ENCODE measurements around a stretch of chr20.

- PRO-cap, result no peak
Observed at GRCh38 chr20:51493306-51493666, 49.2 kb downstream of the NFATC2 start.

- PRO-cap, result bidirectional peak, plus-strand start at chr20:51631623, minus-strand start at chr20:51631455
Observed at GRCh38 chr20:51630924-51632201, 88.8 kb upstream of the NFATC2 start.

DNA sequence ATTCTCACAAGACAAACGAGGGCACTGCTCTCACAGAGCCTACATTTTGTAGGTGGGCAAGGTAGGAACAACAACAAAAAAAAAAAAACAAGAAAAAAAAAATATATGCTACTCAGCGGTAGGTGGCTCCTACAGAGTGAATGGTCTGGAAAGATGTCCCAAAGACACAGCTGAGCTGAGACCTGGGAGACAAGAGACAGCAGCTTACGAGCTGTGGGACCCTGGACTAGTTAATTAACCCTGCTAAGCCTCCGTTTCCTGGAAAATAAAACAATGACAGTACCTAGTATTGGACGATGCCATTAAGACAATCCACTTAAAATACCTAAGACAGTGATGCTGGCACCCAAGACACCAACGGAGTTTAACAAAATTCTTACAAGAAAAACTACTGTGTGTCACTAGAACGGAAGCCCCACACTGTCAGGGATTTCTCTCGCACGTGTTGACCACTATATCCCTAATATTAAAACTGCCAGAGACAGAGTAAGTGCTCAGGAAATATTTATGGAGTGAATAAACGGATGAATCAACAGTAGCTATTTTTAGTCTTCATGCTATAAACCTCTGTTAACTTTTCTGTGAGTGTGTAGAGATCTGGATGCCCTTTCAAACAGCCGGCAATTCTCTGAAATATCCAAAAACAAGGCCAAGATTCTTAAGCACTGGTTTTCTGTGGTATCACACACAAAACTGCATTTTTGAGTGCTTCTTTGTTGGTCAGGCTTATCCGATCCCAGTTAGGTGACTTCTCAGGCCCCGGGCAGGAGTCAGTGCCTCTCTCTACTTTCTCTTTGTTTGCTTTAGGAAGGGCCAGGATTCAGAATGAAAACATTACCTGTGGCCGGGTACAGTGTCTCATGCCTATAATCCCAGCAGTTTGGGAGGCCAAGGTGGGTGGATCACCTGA lies 16.0 kb downstream of the ATP9A start:
- PRO-cap, result no peak

DNA sequence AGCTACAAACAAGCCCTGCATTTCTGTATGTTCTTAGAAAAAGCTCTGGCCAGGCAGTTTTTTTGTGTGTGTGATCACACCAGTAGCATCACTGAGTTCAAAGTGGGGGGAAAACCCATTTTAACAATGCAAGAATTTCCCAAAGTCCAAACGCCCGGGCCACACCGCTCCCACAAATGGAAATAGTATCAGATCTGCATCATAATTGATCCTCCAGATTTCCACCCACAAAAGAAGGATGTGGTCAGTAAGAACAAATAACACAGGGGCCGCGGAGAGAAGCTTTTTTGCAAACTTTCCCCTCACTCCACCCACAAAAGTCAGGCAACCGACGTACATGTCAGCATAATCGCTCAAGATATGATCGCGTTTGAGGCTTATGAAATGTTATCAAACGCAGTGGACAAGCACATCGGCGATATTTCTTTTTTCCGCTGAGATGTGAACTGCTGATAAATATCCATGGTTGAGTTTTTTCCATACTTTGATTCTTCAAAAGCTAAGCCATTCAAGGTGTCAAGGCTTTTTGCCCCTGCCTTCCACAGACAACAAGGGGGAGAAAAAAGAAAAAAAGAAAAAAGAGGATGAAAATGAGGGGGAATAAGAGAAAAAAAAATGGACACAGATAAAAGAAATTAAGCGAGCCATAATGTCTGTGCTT lies 143.6 kb downstream of the ZFP64 start:
- PRO-cap, result no peak

DNA sequence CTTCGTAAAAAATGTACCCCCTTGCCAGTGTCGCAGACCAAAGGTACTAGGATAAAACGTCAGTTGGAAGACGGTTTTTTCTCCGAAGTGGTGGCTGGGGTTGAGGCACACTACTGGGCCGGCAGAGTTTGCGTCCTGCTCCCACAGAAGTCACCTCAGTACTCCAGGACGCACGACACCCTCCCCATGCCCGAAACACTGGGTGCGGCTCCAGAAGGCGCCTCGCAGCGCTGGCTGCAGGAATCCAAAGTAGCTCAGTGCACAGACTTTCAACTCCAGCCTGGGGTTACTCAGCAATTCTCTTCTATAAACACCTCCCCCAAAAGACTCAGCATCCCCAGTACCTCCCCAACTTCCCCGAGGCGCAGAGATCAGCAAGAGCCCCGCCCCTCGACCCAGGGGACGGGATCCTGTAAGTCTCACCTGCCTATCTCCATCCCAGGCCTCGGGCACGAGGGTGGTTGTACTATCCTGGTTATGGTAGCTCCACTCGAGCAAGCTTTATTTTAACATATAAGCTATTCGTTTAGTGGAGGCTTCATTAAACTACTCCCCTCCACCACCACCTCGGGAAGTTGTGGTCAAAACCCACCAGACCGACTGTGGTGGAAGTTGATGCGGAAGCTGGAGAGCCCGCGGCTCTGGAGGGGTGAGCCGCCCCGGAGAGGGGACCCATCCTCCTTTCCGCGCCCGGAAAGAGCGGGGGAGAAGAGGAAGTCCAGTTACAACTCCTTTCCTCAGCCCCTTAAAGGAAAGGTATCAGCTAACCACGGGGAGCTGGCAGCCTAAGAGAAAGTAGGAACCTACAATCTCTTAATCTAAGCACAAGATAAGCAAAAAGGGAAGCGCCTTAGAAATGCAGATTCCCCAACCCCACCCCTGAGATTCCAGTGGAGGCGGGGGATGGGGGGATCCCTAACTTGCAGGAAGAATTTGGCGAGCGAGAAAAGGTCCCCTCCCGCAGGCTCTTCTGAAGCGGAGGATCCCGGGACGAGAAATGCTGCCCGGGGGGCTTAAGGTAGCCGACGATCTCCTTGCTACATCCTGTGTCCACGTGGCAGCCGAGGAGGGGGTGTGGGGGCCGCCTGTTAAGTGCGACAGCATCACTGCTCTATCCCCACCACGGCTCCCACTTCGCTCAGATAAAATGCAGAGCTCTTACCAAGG lies 87.8 kb downstream of the ZFP64 start:
- PRO-cap, result no peak

DNA sequence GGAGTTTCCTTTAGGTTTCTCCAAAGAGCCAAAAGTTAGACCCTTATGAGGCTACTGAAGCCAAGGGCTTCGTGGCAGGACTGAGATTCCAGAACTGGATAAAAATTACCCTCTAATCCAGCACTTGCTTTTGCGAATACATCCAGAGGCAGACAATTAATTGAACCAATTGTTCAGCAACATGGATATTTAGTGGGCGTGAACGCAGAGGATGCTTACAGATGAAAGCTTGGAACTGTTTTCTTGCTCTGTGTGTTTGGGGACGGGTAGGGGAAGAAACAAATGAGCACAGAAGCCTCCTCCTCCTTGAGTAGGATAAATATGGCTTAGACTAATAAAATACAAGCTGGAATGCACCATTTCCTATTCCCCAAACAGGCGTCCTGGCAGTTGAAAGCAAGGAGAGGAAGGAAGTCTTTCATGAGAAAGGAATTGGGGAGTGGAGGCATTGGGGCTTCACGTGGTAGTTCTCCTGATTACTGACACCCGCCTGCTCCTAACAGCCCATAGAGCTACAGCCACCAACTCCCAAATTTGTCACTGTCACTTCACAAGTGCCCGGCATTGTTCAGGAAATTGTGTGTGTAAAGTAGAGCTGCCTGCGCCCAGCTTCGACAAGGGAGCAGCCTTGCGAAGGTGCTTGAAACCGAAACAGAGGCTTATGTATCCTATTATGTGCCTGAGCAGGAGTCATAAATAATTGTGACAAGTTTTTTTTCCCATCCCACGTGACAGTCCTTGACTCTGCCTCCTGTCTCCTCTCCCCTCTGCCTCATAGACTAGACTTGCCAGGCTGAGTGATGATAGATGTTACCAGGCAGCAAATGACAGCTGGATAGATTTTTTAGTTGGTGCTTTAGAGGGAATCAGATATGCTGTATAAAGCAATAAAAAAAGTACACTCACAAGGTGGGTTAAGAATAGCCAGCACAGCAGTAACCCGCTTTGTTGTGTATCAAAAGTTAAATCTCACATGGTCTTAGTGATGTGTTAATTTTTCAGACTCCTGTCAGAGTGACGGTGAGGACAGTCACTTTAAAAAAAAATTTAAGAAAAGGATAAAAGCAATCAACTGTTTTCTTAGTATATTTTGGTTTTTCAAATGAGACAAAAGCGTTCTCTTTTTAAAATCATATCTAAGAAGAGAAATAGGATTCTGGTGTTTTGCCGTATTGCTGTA lies 301.7 kb upstream of the ZFP64 start:
- PRO-cap, result no peak

- PRO-cap, result no peak
Observed at GRCh38 chr20:52979503-52980438, 7.6 kb downstream of the TSHZ2 start.

GRCh38 chr20:53036983-53037269 lies 64.8 kb downstream of the TSHZ2 start:
- PRO-cap, result unidirectional peak, plus-strand start at chr20:53037203

DNA sequence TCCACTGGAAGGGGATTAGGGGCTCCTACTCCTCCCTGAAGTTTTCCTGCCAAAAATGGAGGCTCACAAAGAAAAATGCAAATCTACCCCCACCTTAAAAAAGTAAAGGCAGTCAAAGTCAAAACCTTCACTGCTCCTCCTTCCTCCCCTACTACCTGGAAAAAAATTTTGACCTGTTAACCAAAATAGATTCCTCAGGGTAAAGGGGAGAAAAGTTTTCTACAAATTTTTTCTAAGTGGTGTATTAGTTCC lies 2.8 kb downstream of the ZNF217 start:
- PRO-cap, result no peak

GRCh38 chr20:53596975-53597534 lies 3.4 kb upstream of the ZNF217 start:
- PRO-cap, result no peak

- PRO-cap, result no peak
Observed at GRCh38 chr20:53866596-53867040, 203.8 kb downstream of the BCAS1 start.

DNA sequence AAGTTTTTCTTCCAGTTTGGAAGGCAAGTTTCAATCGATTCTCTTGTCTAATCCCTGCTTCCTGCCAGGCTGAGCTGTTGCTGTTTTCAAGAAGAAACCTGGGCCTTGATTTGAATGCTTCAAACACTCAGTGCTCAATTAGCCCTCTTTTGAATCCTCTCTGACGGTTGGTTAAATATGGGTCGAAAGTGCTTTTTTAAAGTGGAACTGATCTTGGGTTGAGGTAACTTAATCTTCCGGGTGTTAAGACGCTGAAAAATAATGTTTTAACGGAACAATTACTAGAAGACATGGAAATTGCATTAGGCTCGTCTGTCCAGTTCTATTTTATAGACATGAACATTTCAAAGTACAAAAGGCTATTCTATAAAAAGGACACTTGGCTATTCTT lies 203.2 kb downstream of the BCAS1 start:
- PRO-cap, result no peak

GRCh38 chr20:53870150-53870957 lies 200.0 kb downstream of the BCAS1 start:
- PRO-cap, result no peak

GRCh38 chr20:53872116-53873162 lies 198.0 kb downstream of the BCAS1 start:
- PRO-cap, result no peak

DNA sequence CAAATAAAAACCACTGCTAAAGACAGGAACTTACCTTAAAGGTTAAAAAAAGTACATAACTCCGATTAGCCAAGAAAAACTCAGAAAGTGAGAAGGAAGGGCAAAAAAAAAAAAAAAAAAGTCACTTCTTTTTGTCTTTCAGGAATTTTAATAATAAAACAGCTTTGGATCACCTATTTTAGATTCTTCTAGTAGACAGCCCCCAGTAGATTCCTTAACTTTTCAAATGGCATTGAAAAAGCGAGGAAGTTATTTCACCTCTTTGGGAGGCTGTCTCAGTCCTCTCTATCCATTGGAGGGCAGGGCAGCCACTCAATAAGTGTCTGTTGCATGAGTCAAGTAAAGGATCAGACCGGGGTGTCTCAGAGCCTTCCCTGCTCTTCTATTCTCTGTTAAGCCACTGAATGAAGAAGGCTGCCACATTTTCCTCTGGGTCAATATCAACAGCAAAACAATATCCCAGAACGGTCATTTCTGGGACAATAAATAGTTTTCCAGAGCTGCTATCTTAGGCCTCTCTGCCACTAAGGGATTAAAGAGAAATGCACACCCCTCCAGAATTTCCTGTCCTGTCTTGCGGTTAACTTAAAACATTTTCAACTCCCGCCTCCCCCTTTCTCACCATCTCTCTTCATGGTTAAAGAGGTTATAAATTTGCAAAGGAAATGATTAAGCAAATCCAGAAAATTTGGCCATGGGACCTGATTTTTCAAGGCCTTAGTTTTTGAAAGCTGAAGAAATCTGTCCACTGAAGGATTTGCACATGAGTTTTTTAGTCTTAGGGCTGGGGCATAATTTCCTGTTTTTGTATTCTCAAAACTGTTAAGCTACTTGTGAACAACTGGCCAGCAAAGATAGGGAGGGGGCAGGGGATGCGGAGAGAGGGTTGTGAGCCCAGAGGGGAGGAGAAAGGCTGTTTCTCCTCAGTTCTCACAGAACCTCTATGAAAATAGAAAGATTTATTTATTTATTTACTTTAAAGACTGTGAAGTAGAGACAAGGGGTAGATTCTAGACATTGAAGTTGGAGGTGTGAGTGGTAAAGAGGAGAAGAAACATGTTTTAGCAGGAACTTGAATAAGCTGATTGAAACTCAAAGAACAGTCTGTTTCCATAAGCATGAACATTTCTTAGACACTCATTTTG lies 135.8 kb downstream of the BCAS1 start:
- PRO-cap, result no peak

- PRO-cap, result no peak
Observed at GRCh38 chr20:53939342-53939868, 131.0 kb downstream of the BCAS1 start.

- PRO-cap, result no peak
Observed at GRCh38 chr20:53939869-53940648, 130.3 kb downstream of the BCAS1 start.

DNA sequence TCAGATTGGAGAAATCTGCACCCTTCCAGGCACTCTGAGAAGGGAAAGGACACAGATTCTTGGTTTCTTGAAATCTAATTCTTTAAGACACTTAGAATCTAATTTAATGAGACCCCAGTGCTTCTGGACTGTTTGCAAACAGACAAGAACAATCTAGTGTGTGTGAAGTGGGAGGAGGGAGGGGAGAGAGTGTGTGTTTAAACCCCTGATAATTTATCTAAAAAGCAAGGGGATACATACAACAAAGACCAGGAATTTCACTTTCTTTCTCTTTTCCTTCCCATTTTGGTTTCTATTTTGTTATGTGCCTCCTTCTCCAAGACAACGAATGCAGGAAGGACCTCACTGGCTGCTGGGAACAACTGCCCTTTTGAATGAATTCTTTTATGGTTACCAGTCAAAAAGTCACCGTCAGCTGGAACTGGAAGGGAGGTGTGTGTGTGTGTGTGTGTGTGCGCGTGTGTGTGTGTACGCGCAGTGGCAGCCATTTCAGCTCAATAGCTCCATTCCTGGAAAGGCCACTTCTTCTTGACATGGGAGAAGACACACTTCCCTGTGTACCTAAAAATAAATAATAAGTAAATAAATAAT lies 129.3 kb downstream of the BCAS1 start:
- PRO-cap, result no peak

DNA sequence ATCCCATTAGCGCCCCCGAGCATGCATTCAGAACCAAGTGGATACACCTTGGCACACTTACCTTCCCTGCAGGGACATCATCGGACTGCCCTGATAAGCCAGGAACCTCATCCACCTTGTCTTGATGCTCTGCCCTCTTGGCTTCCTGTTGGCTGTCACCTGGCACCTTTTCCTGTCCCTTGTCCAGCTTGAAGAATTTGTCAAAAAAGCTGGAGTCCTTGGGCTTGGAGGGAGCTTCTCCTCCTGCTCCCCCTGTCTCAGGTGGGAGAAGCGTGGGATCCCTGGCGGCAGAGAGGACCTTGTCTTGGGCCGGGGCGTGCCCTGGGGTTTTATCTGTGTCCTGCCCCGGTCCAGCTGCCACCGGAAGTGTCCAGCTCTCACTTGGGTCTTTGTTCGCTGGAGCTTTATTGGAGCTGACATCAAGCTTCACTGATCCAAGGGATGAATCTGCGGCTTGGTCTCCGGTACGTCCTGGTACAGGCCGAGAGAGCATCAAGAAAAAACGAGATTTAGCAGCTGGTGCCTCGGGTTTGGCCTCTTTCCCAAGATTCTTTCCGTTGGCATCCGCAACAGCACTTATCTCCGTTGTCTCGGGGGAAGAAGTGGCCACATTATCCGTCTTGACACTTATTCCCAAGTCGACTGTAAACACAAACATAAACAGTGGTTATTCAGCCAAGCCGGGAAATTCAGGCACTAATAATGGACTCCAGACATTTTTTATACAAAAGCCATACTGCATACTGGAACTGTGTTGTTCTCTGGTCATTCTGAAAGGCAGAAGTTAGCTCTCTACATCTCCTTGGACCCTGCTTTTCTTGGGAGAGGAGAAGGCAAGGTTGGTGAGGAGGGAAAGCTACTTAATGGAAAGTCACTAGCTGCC lies 41.8 kb downstream of the BCAS1 start:
- PRO-cap, result no peak

DNA sequence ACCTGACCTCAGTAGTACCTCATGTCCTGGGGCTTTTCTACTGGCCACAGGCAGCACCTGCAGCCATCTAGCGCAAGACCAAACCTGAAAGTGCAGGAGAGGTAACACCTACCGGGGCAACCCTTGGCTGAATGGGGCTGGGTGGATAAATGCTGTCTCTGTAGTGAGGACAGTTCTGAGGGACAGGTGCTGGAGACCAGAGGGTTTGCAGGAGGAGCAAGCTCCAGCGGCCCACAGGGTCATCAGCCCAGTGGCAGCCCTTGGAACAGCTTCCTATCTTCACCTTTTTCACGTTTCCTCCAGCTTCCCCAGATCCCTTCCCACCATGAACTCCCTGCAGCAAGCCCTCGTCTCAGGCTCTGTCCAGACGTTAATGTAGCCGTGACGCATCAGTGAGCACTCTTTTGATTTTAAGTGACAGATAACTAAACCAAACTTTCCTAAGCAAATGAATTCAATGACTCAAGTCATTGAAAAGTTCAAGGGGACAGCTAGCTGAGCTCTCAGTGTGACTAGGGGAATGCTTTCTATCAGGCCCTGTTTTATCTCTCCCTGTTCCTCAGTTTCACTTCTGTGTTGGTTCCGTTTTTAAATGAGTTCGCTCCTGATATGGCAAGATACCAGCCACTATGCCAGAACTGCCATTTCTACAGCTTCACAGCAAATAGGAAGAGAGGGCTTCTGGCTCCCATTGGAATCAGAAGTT lies 12.2 kb upstream of the PFDN4 start:
- PRO-cap, result no peak

Data from tibial artery (tissue), 1 donor.